Progenitor cell of endocrine pancreas (in vitro differentiated cells): ENCODE results near the gene TLL1.

DNA sequence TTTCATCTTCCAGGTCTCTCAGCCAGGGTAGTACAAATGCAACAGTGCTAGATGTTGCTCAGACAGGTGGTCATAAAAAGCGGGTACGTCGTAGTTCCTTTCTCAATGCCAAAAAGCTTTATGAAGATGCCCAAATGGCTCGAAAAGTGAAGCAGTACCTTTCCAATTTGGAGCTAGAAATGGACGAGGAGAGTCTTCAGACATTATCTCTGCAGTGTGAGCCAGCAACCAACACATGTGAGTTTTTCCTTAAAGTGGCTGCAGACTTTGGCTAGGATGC, 242.2 kb downstream of the RAPGEF2 start:
- PRO-cap, result no peak

DNA sequence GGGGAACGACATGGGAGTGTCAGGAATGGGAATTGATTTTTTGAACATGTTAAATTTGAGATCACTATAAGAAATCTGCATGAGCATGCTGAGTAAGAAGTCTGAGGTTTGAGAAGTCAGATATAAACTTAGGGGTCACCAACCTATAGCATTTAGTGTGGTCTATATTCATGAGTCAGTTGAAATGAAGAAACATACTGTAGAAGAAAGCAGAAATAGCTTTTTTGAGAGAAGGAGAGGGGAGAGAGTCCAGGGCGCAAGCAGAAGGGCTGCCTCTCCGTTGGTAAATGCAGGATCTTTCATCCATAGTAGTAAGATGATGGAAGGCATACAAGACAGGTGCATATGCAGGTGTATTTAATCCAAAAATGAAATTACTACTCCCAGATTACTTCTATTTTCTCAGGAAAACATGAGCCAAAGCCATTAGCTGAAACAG, 1490.5 kb downstream of the RAPGEF2 start:
- PRO-cap, result no peak

GRCh38 chr4:163606726-163607169, 112.3 kb downstream of the TMA16 start:
- PRO-cap, result no peak

DNA sequence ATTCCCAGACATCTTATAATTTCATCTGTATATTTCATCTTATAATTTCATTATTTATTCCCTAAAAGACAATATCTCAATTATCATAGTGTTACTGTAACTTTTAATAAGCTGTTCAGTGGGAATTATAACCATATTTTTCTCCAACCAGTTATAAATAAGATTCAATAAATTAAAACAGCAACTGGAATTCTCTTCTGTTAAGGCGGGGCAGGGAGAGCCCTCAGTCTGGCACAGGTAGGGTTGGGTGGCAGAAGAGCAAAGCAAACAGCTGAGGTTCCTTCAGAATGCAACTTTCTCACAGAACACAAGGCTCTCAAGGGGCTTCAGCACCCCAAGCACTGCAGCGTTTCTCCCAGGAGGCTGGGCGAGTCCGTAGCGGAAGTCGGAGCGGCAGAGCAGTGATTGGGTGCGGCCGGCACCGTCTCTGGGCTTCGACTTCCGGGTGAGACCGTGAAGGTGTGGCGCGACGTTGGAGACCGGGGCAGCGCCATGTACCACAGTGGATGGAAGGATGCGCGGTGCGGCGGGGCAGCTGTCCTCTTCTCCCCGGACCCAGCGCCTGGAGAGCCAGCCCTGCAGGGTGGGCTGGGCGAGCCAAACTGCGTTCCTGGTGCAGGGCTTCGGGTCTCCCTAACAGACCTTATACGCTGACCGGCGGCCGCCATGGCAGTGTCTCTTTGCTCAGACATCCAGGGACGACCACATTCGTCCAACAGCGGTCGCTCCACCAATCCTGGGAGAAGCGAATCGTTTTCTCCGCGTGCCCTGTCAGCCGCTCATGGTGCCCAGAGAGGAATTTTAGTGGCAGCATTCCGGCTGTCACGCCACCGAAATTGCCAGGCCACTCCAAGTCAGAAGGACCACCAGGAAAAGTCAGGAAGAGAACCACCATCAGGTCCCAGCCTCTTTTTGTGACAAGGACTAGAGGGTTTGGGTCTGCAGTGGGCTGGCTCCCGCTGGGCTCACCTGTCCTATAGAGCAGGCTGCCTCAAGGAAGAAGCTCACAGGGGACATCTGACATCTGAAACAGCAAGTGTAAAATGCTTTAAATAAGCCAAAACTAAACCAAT, 20.6 kb downstream of the TRIM61 start:
- PRO-cap, result bidirectional peak, plus-strand start at position 454 of the sequence, minus-strand start at position 354 of the sequence

DNA sequence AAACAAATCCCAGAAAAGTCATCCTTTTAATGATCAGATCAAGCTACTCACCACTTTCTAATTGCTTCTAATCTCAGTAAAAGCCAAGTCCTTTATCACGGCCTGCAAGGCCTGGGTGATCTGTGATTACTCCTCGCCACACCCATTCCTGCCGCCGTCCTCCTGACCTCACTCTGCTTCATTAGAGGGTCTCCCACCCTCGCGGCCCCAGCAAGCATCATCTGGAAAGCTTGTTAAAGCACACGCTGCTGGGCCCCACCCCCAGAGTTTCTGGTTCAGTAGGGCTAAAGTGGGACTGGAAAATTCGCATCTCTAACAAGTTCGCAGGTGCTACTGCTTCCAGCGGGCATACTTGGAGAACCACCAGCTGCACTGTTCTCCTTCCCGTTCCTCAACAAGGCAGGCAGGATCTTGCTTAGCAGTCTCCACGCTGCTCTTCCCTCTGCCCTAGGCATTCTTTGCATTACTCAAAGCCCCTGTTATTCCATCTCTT, 949 bp upstream of the KLHL2 start:
- PRO-cap, result no peak

DNA sequence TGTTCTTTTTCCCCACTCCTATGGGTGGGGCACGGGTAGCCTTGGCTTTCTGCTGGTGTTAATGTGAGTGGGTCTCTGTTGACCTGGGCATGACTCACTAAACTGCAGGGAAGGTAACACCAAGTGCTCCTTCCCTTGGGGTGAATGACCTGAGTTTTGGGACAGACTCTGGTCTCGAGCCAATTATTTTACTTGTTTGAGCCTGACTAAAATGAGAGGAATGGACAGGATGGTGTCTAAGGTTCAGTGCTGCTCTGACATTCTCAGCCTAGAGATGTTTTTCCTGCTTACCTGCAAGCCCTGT, 14.6 kb downstream of the KLHL2 start:
- PRO-cap, result no peak

GRCh38 chr4:165245760-165246257, 33.7 kb downstream of the GK3 start:
- PRO-cap, result no peak

DNA sequence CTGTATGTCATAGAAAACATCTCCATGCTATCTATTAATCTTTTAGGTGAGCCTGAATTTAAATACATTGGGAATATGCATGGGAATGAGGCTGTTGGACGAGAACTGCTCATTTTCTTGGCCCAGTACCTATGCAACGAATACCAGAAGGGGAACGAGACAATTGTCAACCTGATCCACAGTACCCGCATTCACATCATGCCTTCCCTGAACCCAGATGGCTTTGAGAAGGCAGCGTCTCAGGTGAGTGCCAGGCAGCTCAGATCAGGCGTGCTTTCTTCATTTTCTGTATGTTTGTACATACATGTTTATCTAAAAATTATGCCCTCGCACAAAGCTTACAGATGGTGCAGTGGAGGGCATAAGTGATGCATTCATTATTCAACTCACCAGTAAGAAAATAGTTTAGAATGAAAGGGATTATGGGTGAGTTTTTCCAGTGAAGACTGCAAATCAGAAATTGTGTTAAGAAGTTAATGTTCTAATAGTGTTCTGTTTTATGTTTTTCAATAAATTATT, 85.6 kb downstream of the CPE start:
- PRO-cap, result no peak

DNA sequence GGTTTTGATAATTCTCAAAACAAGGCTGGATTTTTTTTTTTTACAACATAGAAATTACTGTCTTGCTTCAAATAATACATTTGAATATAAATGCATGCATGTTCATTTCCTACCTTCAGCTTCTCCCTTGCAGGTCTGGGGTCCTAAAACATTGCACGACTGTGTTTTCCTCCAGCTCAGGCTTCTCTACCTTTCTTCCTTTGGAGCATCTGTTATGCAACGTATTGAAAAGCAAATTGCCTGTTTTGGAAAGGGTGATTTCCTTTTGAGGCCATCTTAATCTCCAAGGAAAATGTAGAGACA, 115.6 kb upstream of the TLL1 start:
- PRO-cap, result no peak

DNA sequence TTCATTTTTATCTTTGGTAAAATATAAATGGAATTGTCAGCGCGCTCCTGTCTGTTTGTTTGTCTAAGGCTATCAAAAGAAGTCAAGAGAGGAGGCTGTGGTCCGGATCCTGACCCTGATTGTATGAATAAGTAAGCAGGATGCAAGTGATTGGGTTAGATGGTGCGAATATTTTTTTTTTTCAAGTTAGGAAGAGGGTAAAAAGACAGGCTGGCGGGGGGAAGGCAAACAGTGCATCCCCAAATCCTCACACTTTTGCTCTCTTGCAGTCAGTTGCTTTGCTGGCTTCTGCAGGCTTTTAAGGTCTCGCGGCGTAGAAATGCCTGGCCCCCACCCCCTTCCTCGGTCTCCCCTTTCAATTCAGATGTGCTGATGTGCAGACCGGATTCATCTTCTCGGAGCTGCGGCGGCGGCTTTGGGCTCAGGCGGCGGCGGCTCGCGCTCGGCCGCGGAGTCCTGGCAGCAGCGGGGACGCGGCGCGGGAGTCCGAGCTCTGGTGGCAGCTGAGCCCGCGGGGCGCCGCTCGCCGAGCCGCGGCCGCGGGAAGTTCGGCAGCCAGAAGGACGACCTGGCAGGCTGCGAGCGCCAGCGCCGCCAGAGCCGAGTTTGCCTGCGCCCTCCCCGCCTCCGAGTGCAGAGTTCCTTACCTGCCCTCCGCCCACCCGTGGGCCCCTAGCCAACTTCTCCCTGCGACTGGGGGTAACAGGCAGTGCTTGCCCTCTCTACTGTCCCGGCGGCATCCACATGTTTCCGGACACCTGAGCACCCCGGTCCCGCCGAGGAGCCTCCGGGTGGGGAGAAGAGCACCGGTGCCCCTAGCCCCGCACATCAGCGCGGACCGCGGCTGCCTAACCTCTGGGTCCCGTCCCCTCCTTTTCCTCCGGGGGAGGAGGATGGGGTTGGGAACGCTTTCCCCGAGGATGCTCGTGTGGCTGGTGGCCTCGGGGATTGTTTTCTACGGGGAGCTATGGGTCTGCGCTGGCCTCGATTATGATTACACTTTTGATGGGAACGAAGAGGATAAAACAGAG, at the start of gene TLL1:
Gene TLL1 (plus strand): TSS at position 226 of the 1,031 bp plus-strand sequence.
- PRO-cap, result no peak

- PRO-cap, result no peak
Measured at GRCh38 chr4:168540906-168541426, 44.1 kb downstream of the PALLD start.

DNA sequence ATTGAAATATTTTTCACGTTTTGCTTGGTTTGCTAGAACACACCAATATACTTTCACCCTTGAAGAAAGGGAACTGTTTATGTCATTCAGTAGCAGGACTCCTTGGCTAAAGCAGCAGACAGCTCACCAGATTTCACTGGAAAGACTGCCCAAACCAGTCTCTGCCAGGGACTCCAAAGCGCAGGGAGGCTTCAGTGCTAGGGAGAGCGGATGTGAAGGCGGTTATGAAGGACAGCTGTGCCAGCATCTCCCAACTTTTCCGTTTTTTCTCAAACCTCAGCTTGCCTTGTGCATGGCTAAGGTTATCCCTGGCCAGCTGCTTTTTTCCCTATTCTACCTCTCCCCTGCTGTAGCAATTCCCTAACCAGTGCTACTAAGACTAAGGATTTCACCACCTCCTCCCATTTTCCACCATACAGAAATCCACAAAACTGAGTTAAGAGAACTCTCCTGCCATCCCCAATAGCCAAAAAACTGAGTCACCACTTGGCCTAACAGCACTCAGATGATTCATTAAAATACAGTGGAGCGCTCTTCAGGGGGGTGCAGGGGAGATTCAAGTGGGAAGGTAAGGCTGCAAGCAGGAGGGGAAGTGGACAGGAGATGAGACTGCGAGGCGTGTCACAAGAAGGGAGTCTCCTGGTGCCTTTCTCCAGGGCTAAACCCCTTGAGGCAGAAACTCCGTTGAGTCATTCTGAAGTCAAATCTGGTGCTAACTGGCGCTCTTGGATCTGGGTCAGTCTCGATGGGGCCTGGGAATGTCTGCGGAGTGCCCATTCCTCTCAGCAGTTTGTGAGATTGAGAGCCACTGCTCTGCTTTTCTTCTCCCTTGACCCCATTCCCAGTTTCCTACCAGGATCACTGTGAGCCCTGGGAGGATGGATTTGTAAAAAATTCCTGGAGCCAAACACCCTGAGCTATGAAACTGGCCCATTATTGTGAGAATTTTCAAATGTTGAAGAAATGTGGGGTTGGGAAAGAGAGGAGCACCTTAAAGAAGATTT, 90.8 kb downstream of the PALLD start:
- PRO-cap, result no peak

GRCh38 chr4:168636414-168637385, 139.8 kb downstream of the PALLD start:
- PRO-cap, result no peak

- PRO-cap, result no peak
Measured at GRCh38 chr4:168784839-168785602, 225.0 kb downstream of the CBR4 start.

- PRO-cap, result no peak
Measured at GRCh38 chr4:168831020-168831560, 179.0 kb downstream of the CBR4 start.

DNA sequence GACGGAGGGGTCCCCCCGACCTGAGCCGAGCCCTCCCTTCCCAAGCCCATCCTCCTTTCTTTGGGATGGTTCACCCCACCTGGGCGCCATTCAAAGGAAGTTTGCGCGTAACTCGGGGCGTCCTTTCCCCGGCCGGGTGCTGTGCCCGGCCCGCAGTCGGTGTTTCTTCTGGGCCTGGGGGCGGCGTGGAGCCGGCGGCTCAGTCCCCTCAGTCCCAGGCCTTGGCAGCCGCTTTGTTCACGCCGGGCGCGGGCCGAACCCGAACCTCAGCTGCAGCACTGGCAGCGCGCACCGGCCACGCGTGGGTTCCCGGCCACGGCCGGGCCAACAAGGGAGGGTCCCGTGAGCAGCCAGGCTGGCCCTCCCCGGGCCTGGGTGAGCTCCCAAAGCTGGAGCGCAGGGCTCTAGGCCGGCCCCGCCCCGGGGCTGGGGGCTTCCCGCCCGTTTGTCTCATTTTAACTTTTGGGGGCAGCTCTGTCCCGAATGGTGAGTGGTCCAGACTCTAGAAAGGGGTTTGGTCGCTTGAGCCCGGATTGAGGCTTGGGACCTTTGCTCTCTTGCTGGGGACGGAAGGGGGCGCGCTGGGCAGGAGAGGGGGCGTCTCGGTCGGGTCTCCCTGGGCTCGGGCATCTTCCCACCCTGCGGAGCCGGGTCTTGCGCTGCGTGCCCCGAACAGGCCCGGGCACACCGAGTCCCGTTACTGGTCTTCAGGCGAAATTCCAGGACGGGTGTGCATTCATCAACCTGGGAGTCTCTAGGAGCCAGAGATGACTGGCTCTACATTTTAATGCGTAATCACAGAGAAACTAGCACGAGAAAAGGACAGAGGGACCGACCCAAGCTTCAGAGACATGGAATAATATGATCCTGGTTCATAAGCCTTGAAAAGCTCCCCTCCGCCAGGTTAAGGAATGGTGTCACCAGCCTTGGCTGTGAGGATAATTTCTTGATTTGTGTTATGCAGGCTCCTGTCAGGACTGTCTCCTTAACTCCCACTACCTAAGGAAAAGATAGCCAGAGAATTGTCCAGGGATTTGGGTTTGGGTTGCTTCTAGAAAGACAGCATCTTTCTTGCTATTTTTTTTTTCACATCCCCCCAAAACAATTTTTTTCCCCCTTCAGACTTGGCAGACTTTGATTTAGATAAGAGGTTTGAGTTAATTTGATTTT, 177.0 kb downstream of the CBR4 start:
- PRO-cap, result bidirectional peak, plus-strand start at position 89 of the sequence, minus-strand start outside the sequence; unidirectional peak, minus-strand start at position 329 of the sequence

DNA sequence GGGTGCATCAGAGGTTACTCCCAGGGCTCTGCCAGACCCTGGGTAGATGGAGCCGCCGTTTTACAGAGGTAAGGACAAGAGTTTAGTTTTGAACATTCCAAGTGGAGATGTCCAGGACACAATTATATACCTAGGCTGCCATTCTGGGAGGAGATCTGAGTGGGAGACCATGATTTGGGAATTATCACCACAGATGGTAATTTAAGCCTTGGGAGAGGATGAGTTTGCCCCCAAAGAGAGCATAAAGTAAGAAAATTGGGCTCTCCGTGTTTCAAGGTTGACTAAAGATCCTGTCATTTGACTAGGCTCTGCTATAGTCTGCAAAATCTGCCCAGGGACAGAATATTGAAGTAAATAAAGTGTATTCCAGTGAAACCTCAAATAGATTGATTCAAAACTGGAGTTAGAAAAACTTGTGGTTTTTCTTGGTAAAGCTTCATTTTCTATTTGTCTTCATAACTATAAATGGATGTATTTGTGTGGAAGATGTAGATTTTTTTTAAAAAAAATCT, 170.4 kb downstream of the CBR4 start:
- PRO-cap, result no peak

DNA sequence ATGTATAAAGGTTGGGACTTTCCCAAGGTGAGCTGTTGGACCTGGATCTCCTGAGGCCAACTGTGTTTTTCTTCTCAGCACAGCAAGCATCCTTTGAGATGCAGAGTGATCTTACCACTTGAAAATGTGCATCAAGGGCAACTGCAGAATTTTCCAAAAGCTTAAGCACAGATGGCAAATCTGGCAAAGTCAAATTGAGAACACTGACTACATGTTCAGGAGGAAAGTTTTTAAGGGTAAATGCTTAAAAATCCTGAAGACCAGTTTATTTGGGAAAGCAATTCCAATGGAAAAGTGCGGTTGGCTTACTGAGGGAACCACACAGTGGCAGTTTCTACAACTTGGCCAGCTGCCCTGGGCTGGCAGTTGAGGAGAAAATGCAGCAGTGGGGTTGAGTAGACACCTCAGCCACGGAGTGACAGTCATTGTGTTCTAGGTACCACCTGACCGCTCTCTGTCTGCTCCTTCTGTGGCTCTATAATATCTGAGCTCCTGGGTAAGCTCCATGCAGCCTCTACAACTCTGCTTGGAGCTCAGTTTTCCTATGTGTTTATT, 168.8 kb downstream of the CBR4 start:
- PRO-cap, result no peak

GRCh38 chr4:168844259-168845459, 165.4 kb downstream of the CBR4 start:
- PRO-cap, result no peak

- PRO-cap, result no peak
Measured at GRCh38 chr4:168848937-168849296, 161.1 kb downstream of the CBR4 start.